ENCODE data around the genes DEFB126 and NRSN2.

GRCh38 chr20:137548-138068 is 4.8 kb upstream of the DEFB126 start:
- PRO-cap = no peak
- RAMPAGE, long total RNA, 3 experiments = no peak in any of the 3 experiments

DNA sequence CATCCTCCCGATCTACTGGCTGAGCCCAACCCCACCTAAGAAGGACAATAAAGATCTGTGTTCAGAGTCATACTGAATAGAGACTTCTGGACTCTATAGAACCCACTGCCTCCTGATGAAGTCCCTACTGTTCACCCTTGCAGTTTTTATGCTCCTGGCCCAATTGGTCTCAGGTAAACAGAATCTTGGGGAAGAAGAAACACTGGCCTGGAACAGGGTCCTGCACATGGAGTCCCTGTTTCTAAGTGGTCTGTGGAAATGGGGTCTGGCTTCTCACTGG is at the start of gene DEFB126:
Gene DEFB126 (plus strand): TSS at position 77 of the 280 bp plus-strand sequence.
- PRO-cap = no peak
- RAMPAGE, long total RNA, 3 experiments = no peak in any of the 3 experiments

DNA sequence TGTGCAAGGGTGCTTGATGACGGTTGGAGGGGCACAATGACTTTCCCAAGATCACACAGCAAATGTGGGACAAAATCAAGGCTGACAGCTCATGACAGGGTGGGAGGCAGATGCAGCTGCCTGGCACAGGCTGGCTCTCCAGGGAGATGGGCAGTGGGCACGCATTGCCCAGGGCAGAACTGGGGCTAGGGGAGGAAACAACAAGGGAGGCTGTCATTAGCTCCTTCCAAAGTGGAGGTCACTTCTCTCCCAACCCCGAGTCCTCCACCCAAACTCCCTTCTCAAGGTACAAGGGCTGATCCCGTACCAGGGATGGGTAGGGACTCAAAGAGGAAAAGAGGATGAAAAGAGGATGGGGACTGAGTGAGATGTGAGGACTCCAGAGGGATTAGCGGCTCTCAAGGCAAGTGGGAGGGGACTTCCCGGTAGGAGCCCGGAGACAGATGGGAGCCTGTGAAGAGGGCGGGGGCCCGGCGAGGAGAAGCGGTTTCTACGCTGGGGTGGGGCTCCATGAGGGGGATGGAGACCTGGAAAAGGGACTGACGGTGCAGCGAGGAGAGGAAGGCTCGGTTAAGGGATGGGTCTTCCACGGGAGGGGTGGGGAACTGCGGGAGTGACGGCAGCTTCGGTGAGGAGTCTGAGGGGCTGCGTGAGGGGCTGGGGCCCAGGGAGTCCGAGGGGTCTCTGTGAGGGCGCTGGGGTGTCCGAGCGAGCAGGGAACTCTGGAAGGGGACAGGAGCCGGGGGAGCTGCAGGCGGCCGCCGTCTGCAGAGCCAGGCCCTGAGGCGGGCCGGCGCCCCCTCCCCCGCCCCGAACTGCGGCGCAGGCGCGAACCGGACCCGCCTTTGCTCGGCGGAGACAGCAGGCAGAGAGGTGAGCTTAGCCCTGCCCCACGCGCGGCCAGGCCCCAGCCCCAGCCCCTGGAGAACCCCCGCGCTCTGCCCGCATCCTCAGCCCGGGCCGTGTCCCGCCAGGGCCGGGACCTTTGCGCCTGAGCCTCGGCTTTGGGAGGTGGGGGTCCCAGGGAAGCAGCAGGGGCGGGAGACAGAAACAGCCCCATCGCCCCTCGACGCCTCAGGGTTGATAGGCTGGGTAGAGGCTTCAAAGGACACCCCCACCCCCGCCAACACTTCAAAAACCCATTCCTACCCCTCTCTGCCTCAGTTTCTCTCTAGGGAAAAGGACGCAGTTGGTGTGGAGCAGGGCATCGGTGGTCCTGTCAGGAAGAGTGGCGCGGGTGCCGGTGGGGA is at the start of gene NRSN2:
Gene NRSN2 (plus strand): TSS at position 842 of the 1,250 bp plus-strand sequence.
- PRO-cap = bidirectional peak, plus-strand start at position 456 of the sequence, minus-strand start at position 393 of the sequence; bidirectional peak, plus-strand start at position 848 of the sequence, minus-strand start at position 817 of the sequence
- RAMPAGE, long total RNA, 3 experiments = start-site peak on the plus strand in 2 of 3 experiments, centred at positions 627 to 846 of the sequence, 92 to 99 reads per replicate

DNA sequence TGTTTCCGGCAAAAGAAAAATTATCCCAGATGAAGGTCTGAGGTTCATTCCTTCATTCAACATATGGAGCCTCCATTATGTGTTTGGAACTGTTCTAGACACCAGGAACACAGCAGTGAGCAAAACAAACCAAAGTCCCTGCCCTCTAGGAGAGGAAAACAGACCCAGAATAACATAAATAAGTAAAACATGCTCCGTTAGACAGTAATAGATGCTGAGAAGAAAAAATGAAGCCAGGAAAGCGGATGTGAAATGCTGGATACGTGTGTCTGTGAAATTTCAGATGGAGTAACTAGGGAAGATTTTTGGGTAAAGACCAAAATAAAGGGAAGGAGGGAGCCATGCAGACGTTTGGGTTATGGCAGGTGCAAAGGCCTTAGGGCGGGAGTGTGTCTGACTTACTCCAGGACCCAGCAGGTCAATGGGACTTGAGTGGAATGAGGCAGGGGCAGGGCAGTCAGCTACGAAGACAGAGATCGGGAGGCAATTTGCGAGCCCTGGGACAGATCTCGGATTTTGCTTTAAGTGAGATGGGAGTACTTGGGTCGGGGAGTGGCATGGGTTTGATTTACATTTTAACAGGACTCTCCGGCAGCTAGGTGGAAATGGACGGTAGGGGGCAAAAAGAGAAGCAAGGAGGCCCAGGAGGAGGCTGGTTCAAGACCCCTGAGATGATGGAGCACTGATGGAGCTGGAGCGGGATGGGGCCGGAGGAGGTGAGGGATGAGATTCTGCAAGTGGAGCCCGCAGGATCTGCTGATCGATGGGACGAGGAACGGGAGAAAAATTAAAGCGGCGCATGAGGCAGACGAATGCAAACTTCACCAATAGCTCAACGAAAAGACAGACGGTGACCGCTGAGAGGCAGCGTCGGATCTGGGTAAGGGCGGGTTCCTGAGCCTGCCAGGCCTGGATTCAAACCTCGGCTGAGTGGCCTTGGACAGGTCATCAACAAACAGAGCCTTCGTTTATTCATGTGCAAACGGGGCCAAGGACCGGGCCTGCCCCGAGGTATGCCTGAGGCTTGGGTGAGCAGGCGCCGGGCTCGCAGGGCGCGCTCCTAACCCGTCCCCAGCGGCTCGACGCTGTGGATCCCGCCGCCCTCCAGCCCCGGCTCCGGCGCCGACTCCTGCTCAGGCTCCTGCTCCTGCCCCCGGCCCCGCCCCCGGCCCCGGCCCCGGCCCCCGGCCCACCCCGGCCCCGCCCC is 904 bp upstream of the RBCK1 start:
- PRO-cap = bidirectional peak, plus-strand start outside the sequence, minus-strand start at position 1,131 of the sequence
- RAMPAGE, long total RNA, 3 experiments = no peak in any of the 3 experiments

DNA sequence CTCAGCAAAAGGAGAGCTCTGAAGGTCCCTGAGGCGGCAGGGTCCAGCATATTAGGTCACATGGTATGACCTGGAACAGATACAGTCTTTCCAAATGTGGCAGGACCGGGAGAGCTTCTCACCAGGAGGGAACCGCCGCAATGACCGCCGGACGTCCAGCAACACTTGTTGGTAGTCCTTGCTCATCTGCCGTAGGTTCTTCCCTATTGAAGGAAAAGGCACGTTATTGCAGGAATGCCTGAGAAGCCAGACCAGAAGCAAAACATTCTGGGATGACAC is 17.5 kb downstream of the TBC1D20 start:
- PRO-cap = no peak
- RAMPAGE, long total RNA, 3 experiments = no peak in any of the 3 experiments

DNA sequence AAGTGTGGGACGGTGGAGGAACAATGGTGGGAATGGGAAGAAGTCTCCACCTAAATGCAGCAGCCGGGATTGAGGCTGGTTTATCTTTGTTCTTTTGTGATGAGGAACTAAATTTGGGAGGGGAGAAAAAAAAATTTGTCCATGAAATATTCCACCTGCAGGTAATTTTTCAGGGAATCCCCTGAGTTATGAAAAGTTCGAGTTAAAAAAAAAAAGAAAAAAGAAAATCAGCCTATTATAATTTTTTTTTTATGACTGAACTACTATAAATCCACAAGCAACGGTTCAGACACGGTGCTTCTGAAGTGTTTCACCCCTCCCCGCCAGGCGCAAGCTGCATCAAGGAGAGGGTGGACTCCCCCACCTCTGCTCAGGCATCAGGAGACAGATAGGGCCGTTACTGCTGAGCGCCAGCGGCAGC is 21.2 kb upstream of the TBC1D20 start:
- PRO-cap = no peak
- RAMPAGE, long total RNA, 3 experiments = no peak in any of the 3 experiments

- PRO-cap = no peak
- RAMPAGE, long total RNA, 3 experiments = no peak in any of the 3 experiments
Observed at GRCh38 chr20:535953-536676, 7.5 kb downstream of the CSNK2A1 start.

GRCh38 chr20:676236-676963 is 798 bp upstream of the SCRT2 start:
- PRO-cap = no peak
- RAMPAGE, long total RNA, 3 experiments = no peak in any of the 3 experiments

DNA sequence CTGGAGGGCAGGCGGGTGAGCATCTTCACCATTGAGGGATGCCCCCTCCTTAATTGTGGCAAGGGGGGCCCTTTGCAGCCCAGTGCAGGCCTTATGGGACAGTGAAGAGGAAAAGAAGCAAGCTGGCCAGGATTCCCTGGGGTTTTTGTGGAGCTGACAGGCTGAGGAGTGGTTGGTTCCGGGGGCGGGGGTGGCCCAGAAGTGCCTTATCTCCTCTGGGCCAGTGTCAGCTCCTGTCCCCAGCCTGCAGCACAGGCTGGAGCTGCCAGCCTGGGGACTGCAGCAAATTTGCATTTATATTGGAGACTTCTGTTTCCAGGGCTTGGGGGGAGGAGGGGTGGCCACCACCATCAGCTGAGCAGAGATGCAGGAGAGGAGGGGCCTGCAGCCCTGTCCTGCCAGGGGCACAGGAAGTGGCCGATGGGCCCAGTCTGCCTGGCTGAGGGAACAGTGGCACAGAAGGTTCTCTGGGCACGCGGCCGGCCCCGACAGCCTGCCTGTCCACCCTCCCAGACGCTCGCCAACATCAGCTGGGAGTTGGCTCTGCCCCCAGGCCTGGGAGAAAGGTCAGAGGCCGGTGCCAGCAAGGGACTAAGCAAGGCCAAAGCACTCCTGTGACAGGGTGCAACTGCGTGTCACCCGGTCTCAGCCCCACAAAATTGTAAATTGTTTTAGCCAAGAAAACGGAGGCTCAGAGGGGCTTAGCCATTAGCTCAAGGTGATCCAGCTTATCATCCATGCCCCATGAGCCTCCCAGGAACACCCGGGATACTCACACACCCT is 24.3 kb upstream of the SCRT2 start:
- PRO-cap = no peak
- RAMPAGE, long total RNA, 3 experiments = no peak in any of the 3 experiments

- PRO-cap = no peak
- RAMPAGE, long total RNA, 3 experiments = no peak in any of the 3 experiments
Observed at GRCh38 chr20:841595-842762, 8.5 kb downstream of the FAM110A start.

GRCh38 chr20:1005465-1005925 is 3.4 kb upstream of the RSPO4 start:
- PRO-cap = no peak
- RAMPAGE, long total RNA, 3 experiments = no peak in any of the 3 experiments

GRCh38 chr20:1118256-1118533 is 207 bp upstream of the PSMF1 start:
- PRO-cap = bidirectional peak, plus-strand start at chr20:1118642, minus-strand start at chr20:1118467
- RAMPAGE, long total RNA, 3 experiments = start-site peak on the minus strand in 1 of 3 experiments, at chr20:1118470-1118480 at its widest, 9 reads per replicate

DNA sequence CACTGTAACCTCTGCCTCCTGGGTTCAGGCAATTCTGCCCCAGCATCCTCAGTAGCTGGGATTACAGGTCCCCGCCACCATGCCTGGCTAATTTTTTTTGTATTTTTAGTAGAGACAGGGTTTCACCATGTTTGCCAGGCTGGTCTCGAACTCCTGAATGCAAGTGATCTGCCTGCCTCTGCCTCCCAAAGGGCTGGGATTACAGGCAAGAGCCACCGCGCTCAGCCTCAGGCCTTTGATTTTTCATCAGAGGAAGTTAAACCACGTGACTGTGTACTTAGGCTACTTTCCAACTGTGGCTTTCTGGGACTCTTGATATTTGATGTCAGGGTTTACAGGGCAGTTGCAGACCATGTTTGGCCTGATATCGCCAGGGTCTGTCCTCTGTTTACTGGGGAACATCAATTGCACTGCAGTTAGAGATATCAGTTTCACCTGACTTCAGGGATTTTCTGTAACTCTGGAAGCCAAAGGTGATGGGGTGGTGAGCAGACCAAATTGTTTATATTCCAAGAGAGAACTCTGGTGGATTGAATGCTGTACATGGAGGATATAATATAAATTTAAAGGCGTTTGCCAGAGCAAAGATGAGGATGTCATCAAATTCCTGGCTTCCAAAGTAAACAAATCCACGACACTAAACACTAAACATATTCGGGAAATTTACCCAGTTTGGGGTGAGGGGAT is 4.1 kb downstream of the PSMF1 start:
- PRO-cap = no peak
- RAMPAGE, long total RNA, 3 experiments = no peak in any of the 3 experiments

DNA sequence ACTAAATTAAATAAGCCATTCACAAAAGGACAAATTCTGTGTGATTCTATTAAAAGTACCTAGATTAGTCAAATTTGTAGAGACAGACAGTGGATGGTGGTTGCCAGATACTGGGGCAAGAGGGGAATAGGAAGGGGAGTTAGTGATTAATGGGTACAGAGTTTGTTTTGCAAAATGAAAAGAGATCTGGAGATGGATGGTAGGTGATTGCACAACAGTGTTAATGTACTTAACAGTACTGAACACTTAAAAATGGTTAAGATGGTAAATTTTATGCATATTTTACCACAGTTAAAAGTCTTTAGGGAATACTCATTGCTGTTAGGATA is 11.6 kb downstream of the PSMF1 start:
- PRO-cap = no peak
- RAMPAGE, long total RNA, 3 experiments = no peak in any of the 3 experiments

- PRO-cap = no peak
- RAMPAGE, long total RNA, 3 experiments = no peak in any of the 3 experiments
Observed at GRCh38 chr20:1203608-1204149, 425 bp downstream of the C20orf202 start.

DNA sequence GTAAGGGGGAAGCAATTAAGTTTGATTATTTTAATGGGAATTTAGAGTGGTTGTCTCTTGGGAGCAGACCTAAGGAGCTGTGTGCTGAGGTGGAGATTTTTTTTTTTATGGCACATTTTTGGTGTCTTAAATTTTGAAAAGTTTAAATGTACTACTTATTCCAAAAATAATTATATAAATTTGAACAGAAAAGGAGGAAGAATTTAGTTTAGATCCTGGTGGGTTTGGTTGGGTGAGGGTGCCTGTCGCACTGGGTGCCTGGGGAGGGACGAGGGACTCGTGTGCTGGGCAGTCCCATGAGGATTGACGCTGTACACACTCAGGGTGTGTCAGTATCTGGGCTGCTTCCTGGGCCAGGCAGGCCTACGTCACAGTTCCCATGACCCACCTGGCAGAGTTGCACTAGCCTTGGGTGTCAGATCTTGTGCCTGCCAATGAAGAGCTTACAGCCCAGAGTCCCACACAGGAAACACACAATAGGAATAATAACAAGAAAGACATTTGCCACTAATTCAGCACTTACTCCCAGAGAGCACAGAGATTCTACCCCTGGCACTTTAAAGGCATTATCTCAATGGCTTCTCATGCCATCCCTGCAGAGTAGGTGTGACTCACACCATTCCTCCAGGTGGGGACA is 1.1 kb upstream of the SDCBP2 start:
- PRO-cap = no peak
- RAMPAGE, long total RNA, 3 experiments = no peak in any of the 3 experiments

GRCh38 chr20:1333387-1334343 is 4.7 kb upstream of the SDCBP2 start:
- PRO-cap = no peak
- RAMPAGE, long total RNA, 3 experiments = no peak in any of the 3 experiments

DNA sequence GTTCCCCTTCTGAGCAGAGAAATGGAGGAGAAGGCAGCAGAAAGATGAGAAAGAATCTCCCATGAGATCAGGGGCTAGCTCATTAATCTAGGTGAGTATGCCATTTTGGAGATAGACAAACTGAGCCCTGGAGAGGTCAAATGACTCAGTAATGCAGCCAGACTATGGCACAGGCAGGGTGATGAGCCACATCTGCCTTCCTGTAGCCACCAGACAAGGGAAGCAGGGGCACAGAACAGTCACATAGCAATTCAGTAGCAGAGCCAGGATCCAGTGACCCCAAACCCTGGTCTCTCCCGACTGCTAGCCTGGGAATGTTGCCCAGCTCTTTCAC is 7.2 kb upstream of the SDCBP2 start:
- PRO-cap = no peak
- RAMPAGE, long total RNA, 3 experiments = no peak in any of the 3 experiments

DNA sequence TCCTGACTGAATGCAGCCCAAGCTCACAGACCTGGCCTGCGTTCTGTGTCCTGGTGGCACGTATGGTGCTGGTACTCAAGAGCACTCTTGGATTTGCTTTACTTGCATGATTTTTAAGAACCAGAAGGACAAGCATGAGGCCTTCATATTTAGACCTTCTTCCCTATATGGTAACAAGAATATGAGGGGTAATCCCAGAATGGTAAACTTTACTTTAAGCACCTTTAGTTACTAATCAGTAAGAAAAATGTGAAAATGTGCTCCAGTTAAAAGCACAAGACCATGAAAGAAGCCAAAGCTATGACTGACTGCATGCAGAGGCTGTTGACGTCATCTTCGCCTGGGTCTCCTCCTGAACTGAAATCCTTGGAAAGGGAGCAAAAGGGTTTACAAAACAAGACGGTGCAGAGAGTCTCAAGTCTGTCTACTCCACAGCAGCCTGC is 10.3 kb downstream of the FKBP1A start:
- PRO-cap = no peak
- RAMPAGE, long total RNA, 3 experiments = no peak in any of the 3 experiments

GRCh38 chr20:1391558-1392414 is 1.1 kb downstream of the FKBP1A start:
- PRO-cap = no peak
- RAMPAGE, long total RNA, 3 experiments = no peak in any of the 3 experiments

Data from tibial nerve (tissue), 3 donors.